ENCODE results near the gene DNAJC30.

DNA sequence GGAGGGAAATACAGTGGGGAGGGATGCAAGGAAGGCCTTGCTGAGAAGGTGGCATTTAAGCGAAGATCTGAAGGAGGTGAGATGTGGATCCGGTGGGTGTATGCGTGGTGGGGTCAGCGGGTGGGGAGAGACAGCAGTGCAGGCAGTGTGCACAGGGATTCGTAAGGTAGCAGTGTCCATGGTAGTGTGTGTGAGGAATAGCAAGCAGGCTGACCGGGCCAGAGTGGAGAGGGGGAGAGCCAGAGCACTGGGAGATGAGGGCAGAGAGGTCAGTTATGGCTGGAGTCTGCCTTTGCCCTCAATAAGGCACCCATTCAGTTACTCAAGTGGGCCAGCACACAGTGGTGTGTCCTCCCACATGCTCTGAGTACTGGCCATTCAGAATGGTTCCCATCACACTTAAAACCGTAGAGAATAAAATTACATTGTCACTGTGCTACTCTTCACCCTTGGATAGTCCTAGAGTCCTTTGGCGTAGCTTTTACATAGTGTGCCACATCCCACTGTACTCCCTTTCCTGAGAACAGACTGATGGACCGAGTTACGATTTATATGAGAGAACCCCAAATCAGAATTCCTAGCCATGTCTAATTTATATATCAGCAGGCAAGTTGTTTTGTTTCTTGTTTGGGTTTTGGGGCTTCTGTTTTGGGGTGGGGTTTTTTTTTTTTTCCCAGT is 660.1 kb upstream of the GALNT17 start:
- PRO-cap: no peak
- RAMPAGE, long total RNA, 2 experiments: no peak in any of the 2 experiments

- PRO-cap: no peak
- RAMPAGE, long total RNA, 2 experiments: start-site peak on the plus strand in 2 of 2 experiments, at chr7:70496362-70497132 at its widest, 6 to 7 reads per replicate
Observed at GRCh38 chr7:70496241-70497290, 635.4 kb upstream of the GALNT17 start.

DNA sequence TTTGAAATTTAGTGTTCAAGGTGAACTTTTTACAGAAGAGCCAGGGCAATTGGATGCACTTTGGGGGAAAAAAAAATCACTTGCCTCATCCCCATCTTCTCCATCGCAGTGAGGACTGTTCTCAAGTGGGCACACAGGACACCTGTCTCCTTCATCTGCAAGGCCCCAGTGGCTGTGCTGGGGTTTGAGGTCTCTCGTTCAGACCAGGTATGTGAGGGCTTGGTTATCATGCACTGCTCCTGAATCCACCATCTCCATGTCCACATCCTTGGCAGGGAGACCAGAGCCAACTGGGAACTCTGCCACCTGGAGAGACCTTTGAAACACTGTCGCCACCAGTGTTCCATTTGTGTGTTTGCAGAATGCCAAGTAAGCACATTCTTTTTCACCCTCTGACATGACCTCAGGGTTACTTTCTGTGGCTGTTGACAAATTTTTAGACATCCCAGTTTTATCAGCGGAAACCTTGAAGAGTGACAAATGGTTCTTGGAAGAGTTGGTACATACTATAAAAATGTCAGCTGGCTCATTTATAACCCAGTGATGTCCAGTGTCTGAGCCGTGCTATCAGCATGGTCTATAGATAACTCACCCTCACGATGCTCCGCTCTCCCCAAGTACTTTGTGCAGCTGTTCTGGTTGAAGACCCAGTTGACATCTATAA is 563.3 kb upstream of the GALNT17 start:
- PRO-cap: no peak
- RAMPAGE, long total RNA, 2 experiments: no peak in any of the 2 experiments

GRCh38 chr7:70695833-70696043 is 436.2 kb upstream of the GALNT17 start:
- PRO-cap: no peak
- RAMPAGE, long total RNA, 2 experiments: no peak in any of the 2 experiments

GRCh38 chr7:70762629-70763584 is 369.0 kb upstream of the GALNT17 start:
- PRO-cap: no peak
- RAMPAGE, long total RNA, 2 experiments: start-site peak on the plus strand in 1 of 2 experiments, at chr7:70762747-70763442 at its widest, 5 to 16 reads per replicate

DNA sequence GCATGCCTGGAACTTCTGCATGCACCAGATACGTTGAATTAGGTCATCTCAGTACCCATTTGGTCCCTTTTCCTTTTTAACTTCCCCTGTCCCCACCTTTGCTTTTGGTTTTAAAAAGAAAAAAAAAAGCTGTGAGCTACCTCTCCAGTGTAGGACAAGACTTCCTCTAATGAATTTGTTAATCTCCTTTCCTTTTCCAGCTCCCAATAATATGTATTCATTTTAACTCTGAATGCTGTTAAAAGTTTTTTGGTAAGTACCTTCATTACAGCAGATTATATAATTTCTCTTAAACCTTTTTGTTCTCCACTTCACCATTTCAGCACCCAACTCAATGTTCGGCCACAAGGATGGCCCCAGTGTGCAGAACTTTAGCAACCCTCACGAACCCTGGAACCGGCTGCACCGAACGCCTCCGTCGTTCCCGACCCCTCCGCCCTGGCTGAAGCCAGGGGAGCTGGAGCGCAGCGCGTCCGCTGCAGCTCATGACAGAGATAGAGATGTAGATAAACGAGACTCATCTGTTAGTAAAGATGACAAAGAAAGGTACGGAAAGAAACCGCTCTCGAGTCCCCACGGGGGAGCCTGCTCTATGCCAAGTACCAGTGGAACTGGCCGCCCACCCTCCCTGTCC is 344.9 kb upstream of the GALNT17 start:
- PRO-cap: no peak
- RAMPAGE, long total RNA, 2 experiments: no peak in any of the 2 experiments

- PRO-cap: no peak
- RAMPAGE, long total RNA, 2 experiments: no peak in any of the 2 experiments
Observed at GRCh38 chr7:71458200-71458479, 326.2 kb downstream of the GALNT17 start.

- PRO-cap: no peak
- RAMPAGE, long total RNA, 2 experiments: no peak in any of the 2 experiments
Observed at GRCh38 chr7:72335382-72336503, 76.4 kb downstream of the CALN1 start.

- PRO-cap: bidirectional peak, plus-strand start at chr7:72879357, minus-strand start at chr7:72879258
- RAMPAGE, long total RNA, 2 experiments: start-site peak on the plus strand in 1 of 2 experiments, at chr7:72879316-72879344 at its widest, 6 reads per replicate
Observed at GRCh38 chr7:72878923-72879547, 45.9 kb upstream of the POM121 start.

GRCh38 chr7:72945026-72945897 is 20.4 kb downstream of the POM121 start:
- PRO-cap: no peak
- RAMPAGE, long total RNA, 2 experiments: start-site peak on the plus strand in 1 of 2 experiments, at chr7:72945420-72945641 at its widest, 5 to 7 reads per replicate

DNA sequence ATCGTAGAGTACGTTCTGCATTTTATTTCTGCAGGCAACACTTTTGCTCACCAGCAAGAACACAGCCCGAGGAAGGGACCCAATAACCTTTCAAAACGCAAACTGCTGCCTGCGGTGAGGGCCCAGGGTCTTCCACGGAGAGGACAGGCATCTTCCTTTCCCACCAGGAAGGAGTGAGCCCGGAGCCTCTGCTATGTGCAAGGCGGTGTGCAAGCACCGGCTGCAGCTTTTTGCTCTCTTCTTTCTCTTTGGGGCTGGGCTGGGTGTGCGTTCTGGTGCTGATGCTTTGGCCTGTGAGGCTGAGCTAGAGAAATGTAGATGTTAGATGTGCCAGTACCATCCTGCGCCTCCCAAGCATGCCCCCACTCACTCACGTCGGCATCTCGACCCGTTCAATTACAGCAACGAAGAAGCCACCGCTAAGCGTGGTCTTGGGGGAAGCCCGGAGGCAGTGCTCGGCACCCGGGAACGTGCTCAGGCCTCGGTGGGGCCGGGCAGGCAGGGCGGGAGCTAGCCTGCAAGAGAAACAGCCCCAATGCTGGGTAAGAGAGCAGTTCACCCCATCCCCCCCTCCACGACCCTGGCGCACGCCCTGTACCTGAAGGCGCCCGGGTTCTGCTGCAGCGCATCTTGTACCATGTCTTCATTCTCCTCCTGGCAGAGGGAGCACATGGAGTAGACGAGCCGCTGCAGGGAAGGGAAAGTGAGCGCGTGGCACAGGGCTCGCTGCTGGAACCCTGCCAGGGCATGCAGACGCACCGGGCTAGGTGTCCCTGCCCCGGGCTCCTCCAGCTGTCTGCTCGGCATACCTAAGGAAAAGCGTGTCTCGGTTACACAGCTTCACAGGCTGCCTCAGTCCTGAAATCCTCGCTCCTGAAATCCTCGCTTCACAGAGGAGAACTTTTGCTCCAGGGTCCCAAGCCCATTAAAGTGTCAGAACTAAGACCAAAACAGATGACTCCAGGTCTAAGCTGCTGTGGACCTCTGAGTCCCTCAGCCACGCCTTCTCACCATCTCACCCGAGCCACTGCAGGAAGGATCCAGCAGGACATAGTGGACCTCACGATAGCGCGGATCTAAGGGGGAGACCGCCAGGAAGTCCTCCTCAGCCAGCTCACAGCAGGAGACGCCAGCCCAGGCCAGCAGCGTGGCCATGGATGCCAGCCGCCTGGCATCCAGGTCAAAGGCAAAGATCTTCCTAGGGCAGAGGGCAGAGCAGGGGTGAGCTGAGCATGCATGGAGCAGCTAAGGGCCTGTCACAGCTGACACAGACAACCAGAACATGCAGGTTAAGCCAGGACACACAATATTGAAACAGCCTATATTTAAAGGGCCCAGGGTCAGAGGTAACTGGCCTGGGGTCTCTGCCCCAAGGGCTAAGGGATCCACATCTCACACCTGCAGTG is 20.5 kb downstream of the TRIM74 start:
- PRO-cap: no peak
- RAMPAGE, long total RNA, 2 experiments: no peak in any of the 2 experiments

- PRO-cap: no peak
- RAMPAGE, long total RNA, 2 experiments: no peak in any of the 2 experiments
Observed at GRCh38 chr7:73006495-73006802, 23.1 kb downstream of the SPDYE8 start.

DNA sequence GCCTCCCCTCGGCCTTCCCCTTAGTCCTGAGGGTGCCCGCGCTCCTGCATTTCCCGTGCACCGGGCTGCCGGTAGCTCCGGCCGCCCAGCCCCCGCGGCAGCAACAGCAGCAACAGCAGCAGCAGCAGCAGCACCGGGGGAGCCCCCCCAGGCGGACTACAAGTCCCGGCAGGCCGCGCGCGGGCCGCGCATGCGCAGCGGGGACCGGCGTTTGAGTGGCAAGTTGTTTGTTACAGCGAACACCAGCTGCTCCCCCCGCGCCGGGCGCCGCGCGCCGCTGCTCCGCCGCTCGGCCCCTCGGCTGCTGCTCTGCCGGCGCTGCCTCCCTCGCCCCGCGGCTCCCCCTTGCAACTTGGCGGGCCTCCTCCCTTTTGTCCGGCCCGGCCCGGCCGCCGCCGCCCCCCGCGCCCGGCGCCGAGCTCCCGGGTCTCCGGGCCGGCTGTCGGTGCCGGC is 501 bp downstream of the SPDYE10 start:
- PRO-cap: bidirectional peak, plus-strand start at position 245 of the sequence, minus-strand start at position 158 of the sequence
- RAMPAGE, long total RNA, 2 experiments: no peak in any of the 2 experiments

GRCh38 chr7:73235152-73235583 is 73.5 kb downstream of the NSUN5 start:
- PRO-cap: no peak
- RAMPAGE, long total RNA, 2 experiments: no peak in any of the 2 experiments

- PRO-cap: no peak
- RAMPAGE, long total RNA, 2 experiments: no peak in any of the 2 experiments
Observed at GRCh38 chr7:73397397-73398303, 35.9 kb upstream of the FZD9 start.

DNA sequence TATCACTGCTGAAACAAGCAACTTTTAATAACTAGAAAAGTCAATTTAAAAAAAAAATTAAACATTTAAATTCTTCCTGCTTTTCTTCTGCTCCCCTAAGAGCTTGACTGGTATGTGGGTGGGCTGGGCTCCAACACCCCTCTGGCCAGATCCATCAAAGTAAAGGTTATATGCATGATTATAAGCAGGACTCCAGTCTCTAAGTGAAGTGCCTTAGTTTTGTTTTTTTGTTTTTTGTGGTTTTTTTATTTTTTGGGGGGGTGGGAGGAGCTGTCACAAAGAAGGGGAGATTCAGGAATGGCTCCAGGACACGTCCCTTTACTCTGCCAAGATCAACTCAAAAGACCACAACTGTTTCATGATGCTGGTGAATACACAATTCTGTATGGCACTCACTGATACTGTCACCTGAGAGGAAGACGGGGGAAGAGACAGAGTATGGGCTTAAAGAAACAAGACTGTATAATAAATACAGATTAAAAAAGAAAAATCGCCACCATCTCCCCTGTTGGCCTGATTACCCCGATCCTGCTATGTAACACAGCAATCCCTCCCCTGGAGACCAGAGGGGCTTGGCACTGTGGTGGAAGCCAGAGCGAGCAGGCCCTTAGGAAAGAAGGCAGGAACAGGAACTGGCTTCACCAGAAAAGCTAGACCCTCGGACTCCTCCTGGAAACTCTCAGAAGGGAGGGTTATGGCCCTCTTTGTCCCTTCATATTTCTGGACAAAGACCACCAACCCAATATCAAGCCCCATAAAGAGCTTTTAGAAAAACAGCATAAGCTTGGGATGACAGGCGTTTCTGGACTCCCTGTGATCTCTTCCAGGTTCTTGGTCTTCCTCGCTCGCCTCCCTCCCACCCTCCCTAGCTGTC is 7.9 kb downstream of the FZD9 start:
- PRO-cap: no peak
- RAMPAGE, long total RNA, 2 experiments: no peak in any of the 2 experiments

DNA sequence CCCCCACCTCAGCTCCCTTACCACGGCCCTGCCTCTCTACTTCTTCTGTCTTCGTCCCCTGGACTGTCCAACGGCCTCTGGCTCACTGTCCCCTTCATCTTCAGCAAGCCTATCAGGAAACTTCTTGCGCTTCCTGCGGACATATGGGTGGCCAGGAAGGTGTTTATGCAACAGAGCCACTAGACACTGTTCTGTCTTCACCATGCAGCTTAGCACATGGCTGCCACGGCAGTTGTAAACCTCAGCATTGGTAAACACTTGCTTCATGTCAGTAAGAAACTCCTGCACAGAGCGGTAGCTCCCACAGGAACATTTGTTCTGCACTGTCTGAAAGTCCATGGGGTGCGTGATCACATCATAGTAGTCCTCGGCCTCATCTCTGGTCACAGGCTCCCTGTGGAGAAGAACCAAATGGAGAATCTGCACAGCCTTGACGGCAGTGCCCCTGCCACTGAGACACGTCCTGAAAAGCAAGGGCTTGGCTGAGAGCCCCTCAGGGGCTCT is 8.6 kb downstream of the FZD9 start:
- PRO-cap: no peak
- RAMPAGE, long total RNA, 2 experiments: no peak in any of the 2 experiments

DNA sequence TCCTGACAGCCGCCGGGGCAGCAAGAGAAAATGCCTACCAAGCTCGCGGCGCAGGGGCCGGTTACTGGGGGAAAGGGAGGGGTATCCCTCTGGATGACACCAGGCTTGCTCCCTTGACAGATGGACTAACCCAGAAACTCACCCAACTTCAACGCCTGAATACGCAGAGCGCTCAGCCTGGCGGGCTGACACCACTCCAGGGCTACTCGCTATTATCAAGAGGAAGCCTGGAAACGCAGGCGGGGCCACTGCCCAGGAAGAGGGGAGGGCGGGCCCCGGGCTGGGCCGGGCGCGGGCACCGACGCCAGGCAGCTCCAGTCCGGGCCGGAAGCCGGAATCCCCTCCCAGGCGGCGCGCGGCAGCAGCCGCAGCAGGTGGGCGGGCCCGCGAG is 596 bp downstream of the BCL7B start:
- PRO-cap: bidirectional peak, plus-strand start outside the sequence, minus-strand start at position 338 of the sequence
- RAMPAGE, long total RNA, 2 experiments: start-site peak on the minus strand in 2 of 2 experiments, centred at positions 217 to 330 of the sequence, 5 to 31 reads per replicate

GRCh38 chr7:73584956-73585685 is 6.7 kb upstream of the TBL2 start:
- PRO-cap: no peak
- RAMPAGE, long total RNA, 2 experiments: no peak in any of the 2 experiments

DNA sequence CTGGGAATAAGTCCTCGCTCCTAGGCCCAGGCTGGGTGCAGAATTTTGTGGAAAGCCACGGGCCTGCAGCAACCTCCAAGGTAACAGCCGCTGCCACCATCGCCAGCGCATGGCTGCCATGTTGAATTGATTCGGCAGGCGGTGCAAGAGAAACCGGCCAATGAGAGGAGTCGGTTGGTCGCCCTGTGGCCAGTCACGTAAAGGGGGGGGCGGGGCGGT is at the start of gene DNAJC30:
Gene DNAJC30, minus strand, starts transcription at position 150 of the 219 bp plus-strand sequence.
- PRO-cap: bidirectional peak, plus-strand start outside the sequence, minus-strand start at position 115 of the sequence
- RAMPAGE, long total RNA, 2 experiments: start-site peak on the minus strand in 2 of 2 experiments, centred at positions 117 to 134 of the sequence, 106 to 125 reads per replicate